Occipital lobe (tissue), 2 donors: ENCODE measurements around the genes CAV3 and LHFPL4.

DNA sequence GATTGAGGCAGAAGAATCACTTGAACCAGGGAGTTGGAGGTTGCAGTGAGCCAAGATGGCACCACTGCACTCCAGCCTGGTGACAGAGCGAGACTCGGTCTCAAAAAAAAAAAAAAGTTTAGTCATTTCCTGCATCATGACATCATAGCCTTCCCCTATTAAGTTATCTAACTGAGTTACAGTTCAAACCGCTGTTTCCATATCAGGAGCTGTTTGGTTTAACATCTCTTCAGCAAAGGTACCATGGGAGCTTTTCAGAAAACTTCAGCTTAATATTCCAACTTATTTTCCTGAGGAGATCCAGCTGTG is 77.5 kb upstream of the BHLHE40 start:
- RAMPAGE, long total RNA: no peak

- RAMPAGE, long total RNA: no peak
Observed at GRCh38 chr3:4950383-4950582, 29.0 kb upstream of the BHLHE40 start.

- RAMPAGE, long total RNA: no peak
Observed at GRCh38 chr3:4983215-4983868, 4.1 kb downstream of the BHLHE40 start.

- RAMPAGE, long total RNA: no peak
Observed at GRCh38 chr3:4994758-4995353, 15.6 kb downstream of the BHLHE40 start.

DNA sequence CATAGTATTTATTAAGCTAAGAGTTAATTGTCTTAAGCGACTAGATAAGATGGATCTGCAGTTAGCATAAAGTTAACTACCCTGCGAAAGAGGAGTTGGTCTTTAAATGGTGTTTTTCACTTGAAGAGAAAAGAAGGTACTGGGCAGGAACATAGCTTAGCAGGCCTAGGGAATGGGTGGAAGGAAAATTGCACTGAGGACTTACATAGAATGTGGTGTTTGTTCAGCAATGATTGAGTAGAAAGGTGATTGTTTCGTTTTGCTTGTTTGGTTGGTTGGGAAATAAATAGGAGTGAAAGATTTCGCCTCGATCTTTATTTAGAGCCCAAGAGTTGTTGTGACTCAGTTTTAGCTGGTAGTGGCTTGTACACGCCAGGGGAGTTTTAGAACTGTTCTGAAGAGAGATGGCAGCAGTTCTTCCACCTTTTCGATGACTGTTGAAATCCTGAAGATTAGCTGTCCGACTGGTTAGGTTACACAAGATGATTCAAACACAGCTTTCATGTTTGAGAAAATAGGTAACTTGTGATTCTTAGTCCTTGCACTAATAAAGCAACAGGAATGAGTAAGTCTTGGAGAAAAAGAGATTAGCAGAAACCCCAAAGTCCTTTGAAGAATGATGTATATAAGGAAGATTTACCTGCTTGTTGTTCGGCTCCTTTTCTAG is 1.2 kb downstream of the ARL8B start:
- RAMPAGE, long total RNA: no peak

DNA sequence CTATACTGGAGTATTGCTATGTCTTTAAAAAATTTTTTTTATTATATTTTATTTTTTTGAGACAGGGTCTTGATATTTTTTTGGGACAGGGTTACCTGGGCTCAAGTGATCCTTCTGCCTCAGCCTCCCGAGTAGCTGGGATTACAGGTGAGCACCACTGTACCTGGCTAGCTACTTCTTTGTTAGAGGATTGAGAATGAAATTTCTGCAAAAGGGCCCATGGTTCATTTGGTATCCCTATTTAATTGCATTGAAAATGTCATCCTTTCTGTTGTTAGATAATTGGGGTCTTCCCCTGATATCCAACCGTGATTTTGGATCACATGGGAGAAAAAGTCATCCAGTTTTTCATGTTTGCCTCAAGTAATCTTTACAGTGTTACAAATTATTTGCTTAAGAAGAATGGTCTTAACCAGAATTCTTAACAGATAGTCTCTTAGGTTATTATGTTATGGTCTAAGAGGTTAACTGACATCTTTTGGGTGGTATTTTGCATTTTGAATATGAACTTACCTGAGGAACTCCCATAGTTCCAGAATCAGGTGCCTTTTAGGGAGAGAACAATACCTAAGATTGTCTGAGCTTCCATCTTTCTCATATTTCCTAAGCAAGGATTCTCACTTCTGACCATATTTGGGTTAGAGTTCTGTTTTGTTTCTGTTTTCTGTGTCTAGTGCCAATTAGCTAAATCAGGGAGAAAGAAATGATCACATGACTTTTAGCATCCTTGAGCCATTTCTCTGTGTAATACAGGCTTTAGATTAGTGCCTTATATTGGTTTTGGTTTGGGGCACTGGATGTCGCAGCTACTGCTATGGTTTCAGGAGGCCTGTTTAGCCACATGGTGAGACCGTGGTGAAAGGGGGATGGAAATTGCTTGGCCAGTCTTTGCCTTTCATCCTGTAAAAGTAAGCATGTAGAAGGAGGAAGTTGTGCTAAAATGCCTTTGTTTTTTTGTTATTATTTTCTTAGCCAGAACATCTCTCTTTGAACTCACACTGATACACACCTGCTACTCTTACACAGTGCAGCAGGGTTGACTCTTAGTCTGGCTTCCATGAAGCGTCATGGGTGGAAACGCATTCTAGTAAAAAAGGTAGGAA is 29.1 kb downstream of the EDEM1 start:
- RAMPAGE, long total RNA: no peak

- RAMPAGE, long total RNA: no peak
Observed at GRCh38 chr3:6490119-6491073, 370.5 kb upstream of the GRM7 start.

- RAMPAGE, long total RNA: no peak
Observed at GRCh38 chr3:8554669-8555694, 53.4 kb downstream of the LMCD1 start.

- RAMPAGE, long total RNA: no peak
Observed at GRCh38 chr3:8651877-8652390, 7.3 kb upstream of the SSUH2 start.

DNA sequence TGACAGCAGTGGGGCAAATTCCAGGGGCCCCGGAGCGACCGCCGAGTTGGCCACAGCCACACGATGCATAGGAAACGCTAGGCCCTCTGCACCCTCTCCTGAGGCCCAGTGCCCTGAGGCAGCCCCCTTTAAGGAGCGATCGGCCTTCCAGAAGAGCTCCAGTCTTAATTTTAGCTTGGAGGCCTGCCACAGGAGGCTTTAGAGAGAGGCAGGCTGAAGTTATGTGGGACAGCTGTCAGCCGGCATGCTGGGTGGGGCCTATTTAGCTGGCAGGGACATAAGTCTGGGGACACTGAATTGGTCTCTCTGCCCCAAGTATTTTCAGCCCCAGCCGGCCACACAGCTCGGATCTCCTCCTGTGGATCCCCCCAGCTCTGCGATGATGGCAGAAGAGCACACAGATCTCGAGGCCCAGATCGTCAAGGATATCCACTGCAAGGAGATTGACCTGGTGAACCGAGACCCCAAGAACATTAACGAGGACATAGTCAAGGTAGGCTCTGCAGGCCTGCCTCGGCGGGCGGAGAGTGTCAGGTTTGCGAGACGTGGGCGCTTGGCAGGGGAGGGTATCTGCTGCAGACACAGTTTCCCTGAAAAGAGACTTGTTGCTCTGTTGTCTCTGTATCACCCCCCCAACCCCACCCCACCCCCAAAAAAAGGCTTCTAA is at the start of gene CAV3:
CAV3 (plus strand) TSS at position 305 of the 667 bp plus-strand sequence.
- RAMPAGE, long total RNA: no peak

- RAMPAGE, long total RNA: no peak
Observed at GRCh38 chr3:8741532-8742333, 8.1 kb downstream of the CAV3 start.

DNA sequence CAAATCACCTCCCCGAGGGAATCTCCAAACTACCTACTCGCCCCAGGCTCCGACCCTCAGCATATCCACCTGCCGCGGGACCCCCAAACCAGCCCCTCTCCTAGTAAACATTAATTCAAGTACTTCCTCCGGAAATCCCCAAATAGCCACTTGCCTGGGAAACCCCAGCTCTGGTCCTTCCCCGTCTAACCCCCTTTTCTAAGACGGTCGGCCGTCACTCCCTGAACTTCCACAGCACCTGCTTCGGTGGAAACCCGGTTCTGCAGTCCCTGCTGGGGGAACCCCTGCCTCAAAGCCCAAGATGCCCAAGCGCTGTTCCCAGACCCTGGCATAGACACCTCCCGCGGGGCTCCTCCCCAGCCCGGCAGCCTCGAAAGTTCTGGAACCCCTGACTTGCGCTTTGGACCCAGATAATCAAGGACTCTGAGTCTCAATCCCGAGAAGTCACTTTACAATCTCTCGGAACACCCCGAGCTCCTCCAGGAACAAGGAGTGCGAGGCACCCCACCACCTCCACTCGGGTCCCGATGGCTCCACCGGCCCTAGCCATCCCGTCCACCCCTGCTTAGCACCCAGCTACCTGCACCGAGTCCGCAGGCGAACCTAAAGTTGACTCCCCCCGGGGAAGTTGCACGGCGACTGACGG is 639 bp downstream of the OXTR start:
- RAMPAGE, long total RNA: no peak

DNA sequence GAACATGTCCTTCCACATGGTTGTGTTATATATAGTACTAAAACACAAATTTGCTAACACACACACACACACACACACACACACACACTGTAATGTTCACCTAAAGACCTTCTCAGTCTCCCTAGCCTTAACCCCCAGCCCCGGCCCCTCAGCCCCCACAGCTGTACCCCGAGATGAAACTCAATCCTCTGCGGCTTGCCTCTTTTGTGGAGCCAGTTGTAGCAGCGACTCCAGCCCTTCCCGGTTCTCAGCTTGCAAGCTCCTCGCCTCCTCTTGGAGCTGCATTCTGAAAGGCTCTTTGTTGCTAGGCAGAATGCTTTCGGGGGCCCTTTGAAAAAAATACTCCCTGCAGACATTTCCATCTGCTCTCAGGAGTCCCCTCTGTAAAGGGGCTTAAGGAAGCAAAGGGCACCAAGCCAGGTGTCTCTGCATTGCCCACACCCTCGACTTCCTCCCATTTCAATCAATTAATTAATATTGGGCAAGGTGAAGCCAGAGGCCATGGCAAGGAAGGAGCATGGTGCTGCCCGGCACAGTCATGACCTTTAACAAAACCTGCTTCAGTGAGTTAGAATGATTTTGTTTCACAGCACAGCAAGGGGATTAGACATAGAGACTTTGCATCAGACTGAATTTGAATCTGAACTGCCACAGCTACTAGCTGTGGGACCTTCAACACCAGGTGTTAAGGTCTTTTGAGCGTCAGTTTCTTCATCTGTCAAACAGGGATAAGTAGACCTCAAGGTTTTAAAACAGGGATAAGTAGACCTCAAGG is 65.5 kb downstream of the SRGAP3 start:
- RAMPAGE, long total RNA: no peak

DNA sequence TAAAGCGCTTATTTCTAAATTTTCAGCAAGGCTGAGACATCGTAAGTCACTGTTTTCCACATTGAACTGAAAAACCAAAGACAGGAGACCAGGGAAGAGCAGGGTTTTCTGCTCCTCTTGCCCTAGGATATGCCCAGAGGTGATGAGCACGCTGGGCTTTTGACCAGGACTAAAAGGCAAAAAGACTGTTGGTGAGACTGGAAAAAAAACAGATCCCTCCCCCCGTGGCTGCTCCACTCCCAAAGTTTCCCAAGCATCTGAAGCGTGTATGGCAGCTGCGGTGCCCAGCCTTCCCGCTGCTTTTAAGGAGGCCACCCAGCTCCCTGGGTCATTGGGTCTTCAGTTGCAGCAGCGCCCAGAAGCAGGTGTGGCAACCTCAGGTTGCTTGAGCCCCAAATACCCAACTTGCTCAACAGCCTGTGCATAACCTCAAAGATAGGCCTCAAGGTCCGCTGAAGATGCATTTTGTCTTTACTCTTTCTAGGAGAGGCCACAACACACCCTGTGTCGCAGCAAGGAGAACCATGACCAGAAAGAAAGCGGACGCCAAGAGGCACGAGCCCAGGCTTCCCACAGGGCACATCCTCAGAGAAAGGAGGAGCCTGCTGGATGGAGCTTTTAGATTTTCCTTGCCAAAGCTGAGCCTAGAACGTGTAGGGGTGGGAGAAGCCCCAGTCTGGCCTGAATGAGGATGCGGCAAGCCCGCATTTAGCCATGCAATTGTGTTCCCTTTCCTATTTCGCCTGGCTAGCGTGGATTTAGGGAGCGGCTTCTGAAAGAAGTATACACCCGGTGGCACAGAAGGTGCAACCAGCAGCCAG is 2.0 kb downstream of the SRGAP3 start:
- RAMPAGE, long total RNA: no peak

GRCh38 chr3:9248094-9248543 is 1.3 kb downstream of the SRGAP3 start:
- RAMPAGE, long total RNA: no peak

DNA sequence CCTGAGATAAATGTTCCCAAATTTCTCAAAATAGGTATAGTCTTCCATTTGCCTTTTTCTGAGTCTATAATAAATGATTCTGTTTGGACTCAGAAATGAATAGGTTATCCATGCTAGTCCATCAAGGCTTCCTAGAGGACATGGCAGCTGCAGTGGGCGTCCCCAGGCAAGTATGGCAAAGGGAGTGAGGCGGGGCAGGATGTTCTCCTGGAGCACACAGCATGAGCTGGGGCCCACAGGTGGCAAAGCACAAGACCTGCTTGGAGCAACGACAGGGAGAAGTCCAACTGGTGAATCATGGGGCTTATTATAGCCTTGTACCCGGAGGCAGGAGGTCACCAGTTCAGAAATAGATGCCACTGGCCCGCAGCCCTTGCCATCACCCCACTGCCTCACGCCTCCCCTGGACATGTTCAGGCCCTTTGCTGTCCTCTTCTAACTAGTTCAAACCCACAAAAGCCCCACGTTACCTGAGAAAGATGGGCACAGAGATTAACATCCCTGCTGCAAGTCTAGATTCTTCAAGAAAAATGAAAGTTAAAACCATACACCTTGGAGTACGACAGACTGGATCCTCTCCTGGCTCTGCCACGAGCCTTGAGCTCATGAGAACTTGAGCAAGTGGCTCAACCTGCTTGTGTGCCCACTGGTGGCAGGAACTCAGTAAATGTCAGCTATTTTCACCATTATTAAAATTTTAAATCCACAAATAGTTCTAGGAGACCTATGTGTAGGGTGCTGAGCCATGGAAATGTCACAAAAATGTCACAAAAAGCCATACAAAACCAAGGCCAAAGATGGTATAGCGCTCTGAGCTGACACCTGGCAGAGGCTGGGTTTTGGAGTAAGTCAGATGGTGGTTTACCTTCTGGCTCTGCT is 1.8 kb upstream of the SRGAP3 start:
- RAMPAGE, long total RNA: no peak

DNA sequence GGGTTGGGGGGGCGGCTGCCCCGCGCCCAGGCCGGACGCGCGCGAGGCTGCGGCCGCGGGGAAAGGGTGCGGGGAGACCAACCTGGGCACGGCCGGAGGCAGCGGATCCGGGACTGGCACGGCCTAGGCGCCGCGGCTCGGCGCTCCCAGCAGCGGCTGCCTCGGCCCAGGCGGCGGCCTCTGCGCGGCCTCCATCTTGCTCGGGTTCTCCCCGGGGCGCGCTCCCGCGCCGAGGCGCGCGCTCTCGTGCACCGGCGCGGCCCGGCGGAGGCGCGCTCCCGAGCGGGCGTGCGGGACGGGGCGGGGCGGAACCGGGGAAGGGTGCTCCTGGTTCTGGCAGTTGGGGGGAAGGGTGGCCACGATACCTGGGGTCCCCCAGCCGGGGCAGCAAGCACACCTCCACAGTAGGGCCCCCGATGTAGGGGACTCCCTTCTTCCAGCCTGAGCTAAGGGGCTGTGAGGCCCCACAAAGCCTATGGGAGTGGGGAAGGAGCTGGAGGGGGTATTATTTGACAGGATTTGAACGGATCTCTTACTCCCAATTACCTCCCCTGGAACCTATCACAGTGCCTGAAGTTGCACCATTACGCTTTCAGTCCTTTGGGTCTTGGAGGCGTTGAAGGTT is at the start of gene LHFPL4:
LHFPL4 (minus strand) TSS at position 220 of the 625 bp plus-strand sequence.
- RAMPAGE, long total RNA: no peak

DNA sequence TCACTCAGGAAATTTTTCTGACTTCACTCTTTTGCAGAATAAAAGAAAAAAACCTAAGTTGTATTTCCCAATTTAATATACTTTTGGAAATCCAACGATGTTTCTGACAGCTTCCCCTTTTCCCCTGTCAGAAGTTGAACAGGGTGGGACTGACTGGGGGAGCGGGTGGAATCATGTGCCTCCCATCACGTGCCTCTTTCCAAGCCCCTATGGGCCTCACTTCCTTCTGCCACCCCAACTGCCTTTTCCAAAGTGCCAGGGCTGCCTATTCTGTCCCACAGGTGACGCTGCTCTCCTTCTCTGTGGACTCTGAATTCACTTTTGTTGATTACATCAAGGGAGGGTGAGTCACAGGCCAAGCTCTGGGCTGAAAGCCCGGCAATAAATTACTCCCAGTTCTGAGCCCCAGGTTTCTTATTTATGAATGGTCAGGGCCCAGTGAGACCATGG is 12.1 kb downstream of the CPNE9 start:
- RAMPAGE, long total RNA: no peak

DNA sequence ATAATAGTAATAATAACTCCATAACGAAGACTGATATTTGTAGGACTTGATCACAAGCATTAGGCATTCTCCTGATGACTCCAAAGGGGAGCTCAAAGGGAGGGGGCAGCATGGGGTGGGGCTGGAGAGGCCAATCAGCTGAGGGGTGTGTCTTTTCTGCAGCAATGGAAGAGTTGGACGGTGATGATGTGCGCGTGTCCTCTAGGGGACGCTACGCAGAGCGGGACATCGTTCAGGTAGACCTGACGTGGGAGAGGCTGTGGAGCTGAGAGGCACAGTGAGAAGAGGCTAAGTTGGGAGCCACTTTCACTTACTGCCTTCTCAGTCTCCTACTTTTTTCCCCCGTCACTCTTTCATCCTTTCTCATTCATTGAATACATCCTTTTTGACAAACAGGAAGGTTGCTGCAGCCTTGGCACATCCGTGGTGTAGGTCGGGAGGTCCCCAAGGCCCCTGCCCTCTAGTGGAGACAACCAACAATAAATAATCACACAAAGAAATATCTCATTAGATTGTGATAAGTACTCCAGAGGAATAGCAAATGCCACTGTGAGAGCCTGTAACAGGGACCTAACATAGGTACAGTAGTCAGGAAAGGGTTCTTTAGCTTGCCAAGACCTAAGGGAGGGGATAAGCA is 4.5 kb upstream of the BRPF1 start:
- RAMPAGE, long total RNA: no peak

- RAMPAGE, long total RNA: no peak
Observed at GRCh38 chr3:9767401-9767866, 2.3 kb downstream of the CAMK1 start.